Foreskin keratinocyte (primary cell): ENCODE results near the genes TNFRSF1A, VAMP1, MRPL51 and GAPDH.

DNA sequence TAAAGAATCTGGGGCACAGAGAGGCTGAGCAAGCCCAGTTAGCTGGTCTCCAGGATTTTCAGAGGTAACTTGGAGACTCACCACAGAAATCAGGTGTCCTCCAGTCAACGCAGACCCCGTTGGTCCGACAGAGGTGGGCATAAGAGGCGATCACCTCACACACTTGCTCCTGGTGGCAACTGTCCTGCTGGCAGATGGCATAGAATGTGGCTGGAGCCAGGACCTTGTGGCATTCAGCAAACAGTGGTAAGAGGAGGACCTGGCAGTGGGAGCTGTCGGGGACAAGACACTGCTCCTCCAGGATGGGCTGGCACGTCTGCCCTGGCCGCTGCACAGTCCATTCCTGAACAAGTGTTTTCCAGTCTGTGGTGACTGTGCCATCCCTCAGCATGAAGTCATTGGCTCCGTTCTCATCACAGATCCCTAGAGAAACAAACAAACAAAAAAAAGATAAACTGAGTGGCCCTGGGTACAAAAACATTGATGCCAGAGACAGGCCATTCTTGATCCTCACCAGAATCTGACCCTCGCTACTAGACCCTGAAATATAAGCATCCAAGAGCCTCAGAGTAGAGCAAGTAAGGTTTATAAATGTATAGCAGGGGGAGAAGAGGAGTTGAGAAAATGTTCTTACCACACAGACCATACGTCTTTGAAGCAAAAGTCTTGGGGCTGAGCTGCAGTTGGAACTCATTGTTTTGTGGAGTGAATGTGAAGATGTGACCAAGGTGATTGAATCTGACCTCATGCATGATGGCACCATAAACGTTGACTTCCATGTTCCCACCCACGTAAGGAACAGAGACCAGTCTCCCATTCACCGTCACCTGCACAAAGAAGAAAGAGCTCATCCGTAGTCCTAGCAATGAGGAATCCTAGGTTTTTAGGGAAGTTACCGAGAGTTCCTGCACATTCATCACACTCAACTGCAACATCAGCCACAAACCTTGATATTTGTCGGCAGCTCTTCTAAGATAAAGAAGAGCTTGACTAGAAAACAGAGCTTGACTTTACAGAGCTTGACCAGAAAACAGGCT is 49.0 kb upstream of the ANO2 start:
- RAMPAGE, total RNA = no peak

GRCh38 chr12:6058382-6058941 is 66.0 kb downstream of the VWF start:
- RAMPAGE, total RNA = no peak

DNA sequence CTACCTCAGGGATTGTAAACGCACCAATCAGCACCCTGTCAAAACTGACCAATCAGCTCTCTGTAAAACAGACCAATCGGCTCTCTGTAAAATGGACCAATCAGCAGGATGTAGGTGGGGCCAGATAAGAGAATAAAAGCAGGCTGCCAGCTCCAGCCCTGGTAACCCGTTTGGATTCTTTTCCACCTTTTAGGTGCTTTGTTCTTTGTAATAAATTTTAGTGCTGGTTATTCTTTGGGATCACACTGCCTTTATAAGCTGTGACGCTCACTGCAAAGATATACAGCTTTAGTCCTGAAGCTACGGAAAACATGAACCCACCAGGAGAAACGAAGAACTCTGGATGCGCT is 8.9 kb upstream of the VWF start:
- RAMPAGE, total RNA = no peak

DNA sequence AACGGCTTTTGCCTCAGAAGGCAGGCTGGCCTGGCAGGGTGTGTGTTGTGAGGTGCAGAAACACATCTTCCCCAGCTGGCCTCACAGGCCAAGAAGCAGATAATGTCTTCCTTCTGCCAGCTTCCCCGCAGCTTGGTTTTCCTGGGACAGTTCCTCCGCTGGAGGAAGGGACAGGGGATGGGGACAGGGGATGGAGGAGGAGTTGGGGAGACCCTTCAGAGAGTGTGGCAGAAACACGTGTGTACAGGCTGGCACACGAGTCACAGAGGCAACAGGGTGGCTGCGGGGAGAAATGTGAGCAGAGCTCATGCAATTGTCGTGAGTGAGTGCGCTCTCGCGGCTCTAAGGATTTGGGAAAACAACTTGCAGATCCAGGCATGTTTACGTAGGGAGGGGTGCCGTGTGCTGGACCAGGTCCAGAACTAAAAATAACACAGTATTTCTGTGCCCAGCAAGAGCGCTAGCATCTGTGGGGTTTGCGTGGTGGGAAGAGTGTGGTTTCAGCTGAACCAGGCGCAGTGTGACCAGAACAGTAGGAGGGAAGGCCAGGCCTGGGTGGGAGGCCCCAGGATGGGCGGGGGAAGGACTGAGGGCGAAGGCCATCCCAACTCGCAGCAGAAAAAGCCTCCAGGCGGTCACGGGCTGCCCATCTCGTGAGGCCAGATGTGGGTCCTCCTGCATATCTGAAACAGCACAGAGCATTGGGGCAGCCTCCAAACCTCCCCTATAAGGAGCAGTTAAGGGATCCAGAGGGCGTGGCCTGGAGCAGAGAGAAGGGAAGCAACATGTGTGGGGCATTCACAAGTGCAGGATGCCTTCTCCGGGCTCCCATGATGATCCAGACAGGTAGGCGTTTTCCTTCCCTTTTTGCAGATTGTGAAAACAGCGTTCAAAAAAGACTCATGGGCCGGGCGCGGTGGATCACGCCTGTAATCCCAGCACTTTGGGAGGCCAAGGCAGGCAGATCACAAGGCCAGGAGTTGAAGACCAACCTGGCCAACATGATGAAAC is 18.0 kb upstream of the CD9 start:
- RAMPAGE, total RNA = no peak

- RAMPAGE, total RNA = no peak
These were observed 14.6 kb downstream of the CD9 start for GRCh38 chr12:6214413-6215600.

GRCh38 chr12:6226465-6227219 is 26.4 kb downstream of the CD9 start:
- RAMPAGE, total RNA = no peak

- RAMPAGE, total RNA = no peak
These were observed 31.8 kb upstream of the PLEKHG6 start for GRCh38 chr12:6278464-6279359.

- RAMPAGE, total RNA = no peak
These were observed 12.6 kb upstream of the PLEKHG6 start for GRCh38 chr12:6297913-6298232.

GRCh38 chr12:6312402-6313476 is 2.3 kb downstream of the PLEKHG6 start:
- RAMPAGE, total RNA = no peak

DNA sequence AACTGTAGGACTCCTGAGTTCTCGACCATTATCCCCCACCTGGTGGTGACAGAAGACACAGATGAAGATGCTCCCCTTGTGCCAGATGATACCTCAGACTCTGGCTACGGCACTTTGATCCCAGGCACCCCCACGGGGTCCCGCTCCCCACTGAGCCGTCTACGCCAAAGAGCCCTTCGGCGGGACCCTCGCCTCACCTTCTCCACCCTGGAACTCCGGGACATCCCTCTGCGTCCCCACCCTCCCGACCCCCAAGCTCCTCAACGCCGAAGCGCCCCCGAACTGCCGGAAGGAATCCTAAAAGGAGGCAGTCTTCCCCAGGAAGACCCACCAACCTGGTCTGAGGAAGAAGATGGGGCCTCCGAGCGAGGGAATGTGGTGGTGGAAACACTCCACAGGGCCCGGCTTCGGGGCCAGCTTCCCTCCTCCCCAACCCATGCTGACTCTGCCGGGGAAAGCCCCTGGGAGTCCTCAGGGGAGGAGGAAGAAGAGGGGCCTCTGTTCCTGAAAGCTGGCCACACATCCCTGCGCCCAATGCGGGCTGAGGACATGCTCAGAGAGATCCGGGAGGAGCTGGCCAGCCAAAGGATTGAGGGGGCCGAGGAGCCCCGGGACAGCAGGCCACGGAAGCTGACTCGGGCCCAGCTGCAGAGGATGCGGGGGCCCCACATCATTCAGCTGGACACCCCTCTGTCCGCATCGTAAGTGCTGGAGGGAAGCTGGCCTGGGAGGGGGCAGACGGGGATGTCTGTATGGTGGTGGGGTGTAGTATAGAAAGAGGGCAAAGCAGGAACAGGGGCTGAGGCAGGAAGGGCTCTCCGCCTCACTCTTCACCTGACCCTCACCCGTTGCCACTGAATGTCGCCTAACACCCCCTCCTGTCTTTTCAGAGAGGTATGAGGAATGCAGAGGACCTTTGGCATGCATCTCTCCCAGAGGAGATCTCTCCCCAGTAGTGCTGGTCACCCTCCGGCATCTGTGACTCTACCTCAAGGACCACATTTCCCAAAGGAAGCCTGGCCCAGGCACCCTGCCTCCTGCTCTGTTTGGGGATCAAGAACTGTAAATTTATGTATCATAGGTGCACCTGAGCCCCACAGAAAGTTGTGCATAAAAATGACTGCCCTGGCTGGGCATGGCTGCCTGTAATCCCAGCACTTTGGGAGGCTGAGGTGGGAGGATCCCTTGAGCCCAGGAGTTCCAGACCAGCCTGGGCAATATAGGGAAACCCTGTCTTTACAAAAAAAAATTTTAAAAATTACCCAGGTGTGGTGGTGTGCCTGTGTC is 14.2 kb downstream of the TNFRSF1A start:
- RAMPAGE, total RNA = no peak

GRCh38 chr12:6336550-6336960 is 5.3 kb downstream of the TNFRSF1A start:
- RAMPAGE, total RNA = no peak

GRCh38 chr12:6336961-6337588 is 4.8 kb downstream of the TNFRSF1A start:
- RAMPAGE, total RNA = no peak

GRCh38 chr12:6341474-6342430 is at the start of gene TNFRSF1A:
Gene TNFRSF1A, minus strand, starts transcription at chr12:6342076.
- RAMPAGE, total RNA = no peak

DNA sequence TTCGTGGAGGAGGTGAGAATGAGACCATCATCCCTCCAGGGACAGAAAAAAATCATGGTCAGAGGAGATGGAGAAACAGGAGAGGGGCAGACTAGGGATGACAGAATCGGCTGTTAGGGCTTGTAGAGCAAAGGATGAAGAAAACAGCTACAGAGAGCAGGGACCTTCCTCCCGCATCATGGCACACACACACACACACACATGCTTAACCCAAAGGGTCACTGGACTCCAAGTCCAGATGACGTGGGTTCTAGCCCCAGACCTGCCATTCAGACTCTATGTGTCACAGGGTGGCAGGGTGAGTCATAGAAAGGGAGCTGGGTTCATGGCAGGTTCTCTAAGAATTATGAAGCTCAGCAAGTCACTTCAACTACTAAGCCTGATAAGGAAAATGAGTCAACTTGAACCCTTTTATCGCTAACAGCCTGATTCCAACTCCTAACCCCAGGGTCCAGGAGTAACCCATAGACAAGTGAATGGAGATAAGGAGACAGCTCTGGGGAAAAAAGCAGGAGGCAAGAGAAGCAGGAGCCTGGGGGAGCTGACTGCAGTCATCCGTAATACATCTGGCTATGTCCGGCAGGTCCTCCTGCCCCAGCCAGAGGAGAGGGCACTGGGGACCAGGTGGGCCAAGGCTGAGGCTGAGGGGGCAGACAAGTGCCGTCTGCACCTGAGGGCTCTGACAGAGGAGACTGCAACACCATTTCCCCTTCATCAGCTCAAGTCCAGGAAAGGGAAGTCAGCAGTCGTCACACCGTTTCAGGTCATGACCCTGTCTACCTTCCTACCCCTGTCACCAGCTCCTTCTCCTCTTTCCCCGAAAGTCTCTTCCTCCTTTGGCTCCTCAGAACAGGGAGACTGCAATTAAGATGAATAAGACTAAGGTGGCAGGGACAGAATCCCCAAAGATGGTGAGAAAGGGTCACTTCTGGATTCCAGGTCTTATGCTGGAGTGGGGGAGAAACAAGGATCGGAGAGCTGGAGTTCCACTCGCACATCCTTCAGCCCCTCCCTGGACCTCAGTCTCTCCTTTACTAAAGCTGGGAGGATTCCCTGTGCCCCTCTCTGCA is 3.7 kb upstream of the TNFRSF1A start:
- RAMPAGE, total RNA = no peak

GRCh38 chr12:6390095-6390506 is 6.1 kb downstream of the LTBR start:
- RAMPAGE, total RNA = no peak

- RAMPAGE, total RNA = no peak
These were observed at the start of gene VAMP1 for GRCh38 chr12:6470517-6471471. Gene VAMP1, minus strand, starts transcription at chr12:6470677.

DNA sequence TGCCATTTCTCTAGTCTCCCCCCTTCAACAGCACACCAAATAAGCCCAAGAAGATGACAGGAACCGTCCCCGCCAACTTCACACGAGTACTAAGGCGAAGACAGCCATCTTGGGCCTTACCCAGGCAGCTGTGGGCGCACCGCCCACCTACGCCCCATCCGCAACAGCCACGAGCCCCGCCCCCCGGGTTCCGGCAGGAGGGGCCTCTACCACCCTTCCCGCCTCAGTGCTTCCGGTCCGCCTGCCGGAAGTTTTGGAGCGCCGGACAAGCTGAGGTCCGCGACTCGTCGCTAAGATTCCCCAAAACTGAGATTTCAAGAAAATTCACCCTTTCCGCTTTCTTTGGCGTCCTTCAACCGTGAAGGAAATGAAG is at the start of gene MRPL51:
Gene MRPL51, minus strand, starts transcription at position 132 of the 373 bp plus-strand sequence.
- RAMPAGE, total RNA = start-site peak on the minus strand centred at position 129 of the sequence, 16 bp wide, 441 and 711 reads in 2 replicates

DNA sequence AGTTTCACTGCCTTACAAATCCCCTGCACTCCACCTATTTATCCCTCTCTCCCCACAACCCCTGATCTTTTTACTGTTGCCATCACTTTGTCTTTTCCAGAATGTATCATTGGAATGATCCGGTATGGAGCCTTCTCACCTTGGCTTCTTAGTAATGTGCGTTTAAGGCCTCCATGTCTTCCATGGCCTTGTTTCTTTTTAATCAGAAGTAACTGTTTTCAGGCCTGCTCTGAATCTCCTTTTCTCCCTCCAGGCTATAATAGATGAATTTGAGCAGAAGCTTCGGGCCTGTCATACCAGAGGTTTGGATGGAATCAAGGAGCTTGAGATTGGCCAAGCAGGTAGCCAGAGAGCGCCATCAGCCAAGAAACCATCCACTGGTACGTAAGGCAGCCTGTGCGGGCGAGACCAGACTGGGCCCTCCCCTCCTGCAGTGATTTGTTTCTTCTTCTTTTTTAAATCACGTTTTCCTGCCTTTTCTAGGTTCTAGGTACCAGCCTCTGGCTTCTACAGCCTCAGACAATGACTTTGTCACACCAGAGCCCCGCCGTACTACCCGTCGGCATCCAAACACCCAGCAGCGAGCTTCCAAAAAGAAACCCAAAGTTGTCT is 3.8 kb upstream of the GAPDH start:
- RAMPAGE, total RNA = no peak

- RAMPAGE, total RNA = start-site peak on the plus strand at chr12:6534516-6534545, 2,013 and 207 reads in 2 replicates
These were observed at the start of gene GAPDH for GRCh38 chr12:6533664-6534731. Gene GAPDH, plus strand, starts transcription at chr12:6534517.

DNA sequence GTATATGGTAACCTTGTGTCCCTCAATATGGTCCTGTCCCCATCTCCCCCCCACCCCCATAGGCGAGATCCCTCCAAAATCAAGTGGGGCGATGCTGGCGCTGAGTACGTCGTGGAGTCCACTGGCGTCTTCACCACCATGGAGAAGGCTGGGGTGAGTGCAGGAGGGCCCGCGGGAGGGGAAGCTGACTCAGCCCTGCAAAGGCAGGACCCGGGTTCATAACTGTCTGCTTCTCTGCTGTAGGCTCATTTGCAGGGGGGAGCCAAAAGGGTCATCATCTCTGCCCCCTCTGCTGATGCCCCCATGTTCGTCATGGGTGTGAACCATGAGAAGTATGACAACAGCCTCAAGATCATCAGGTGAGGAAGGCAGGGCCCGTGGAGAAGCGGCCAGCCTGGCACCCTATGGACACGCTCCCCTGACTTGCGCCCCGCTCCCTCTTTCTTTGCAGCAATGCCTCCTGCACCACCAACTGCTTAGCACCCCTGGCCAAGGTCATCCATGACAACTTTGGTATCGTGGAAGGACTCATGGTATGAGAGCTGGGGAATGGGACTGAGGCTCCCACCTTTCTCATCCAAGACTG is 2.6 kb downstream of the GAPDH start:
- RAMPAGE, total RNA = no peak